Left colon (tissue), 1 donor: ENCODE measurements around a stretch of chr6.

- PRO-cap: no peak
These were observed 74.4 kb downstream of the BTBD9 start for GRCh38 chr6:38565255-38565749.

DNA sequence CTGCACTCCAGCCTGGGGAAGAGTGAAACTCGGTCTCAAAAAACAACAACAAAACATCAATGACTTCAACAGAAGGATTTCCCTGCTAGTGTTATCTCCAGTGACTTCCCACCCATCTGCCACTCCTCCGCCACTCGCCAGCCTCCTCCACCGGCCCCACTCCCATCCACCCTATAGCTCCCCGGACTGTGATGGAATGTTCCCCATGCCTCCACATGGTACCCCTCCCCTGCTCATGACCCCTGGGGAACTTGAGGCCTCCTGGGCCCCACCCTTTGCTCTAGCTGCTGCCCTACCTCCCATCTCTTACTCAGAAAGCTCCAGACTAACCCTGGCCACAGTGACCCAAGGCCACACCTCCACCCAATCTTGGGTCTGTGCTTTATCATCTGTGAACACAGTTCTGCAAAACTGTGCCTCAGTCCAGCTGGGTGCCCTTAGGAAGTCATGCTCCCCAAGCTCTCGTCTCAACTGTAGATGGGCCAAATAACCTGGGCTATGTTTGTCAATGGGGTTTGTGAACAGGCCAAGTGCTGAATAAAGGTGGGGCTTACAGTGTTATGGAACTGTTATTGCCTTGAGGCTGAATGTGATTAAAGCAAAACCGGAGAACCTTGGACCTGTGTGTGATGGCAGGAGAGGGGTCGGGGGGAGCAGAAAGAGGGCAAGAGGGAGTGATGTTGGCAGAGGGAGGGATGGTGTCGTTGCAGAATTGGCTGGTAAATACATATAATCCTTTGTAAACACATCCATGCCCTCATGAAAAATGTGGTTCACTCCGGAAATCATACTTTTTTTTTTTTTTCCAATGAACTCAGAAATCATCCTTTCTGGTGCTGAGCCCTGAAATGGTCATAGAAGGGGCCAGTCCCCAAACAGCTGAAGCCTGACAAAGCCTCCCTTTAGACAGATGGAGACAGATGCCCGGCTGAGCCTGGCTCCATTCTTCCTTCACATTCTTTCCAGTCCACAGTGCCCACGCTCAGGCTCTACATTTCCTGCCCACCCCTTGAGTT, 41.6 kb downstream of the KCNK5 start:
- PRO-cap: bidirectional peak, plus-strand start at position 421 of the sequence, minus-strand start at position 118 of the sequence

- PRO-cap: no peak
These were observed 7.3 kb downstream of the KCNK5 start for GRCh38 chr6:39221595-39222787.

GRCh38 chr6:39343005-39343670, 20.6 kb upstream of the KCNK16 start:
- PRO-cap: no peak

GRCh38 chr6:39887373-39888433, 46.6 kb downstream of the MOCS1 start:
- PRO-cap: bidirectional peak, plus-strand start at chr6:39888034, minus-strand start at chr6:39887775

DNA sequence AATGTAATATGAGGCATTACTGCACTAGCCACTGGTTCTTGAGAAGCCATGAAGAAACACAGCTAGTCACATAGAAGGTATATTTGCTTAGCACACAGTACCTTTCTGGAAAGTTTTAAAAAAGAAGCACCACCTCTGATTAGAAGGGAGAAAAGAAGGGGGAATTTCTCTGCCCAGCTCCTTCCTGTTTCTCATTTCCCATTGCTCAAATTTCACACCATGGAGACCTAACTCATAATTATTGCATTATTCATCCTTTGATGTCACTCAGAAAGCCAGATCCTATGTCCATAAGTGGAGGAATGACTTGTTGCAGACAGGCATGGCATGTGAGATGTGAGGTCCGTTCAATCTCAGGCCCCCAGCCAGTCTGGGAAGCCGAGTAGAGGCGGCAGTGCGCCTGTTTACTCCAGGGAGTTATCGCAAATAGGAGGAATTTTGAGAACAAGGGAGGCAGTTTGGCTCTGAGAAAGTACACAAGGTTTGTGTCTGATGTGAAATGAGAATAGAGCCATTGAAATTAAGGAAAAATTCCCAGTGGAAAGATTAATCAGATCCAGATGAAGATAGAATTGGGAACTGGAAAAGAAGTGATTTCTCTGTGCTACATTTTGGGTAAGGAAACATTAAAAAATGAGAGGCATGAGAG, 26.9 kb upstream of the MOCS1 start:
- PRO-cap: no peak

GRCh38 chr6:40276174-40276575, 311.0 kb downstream of the LRFN2 start:
- PRO-cap: no peak

DNA sequence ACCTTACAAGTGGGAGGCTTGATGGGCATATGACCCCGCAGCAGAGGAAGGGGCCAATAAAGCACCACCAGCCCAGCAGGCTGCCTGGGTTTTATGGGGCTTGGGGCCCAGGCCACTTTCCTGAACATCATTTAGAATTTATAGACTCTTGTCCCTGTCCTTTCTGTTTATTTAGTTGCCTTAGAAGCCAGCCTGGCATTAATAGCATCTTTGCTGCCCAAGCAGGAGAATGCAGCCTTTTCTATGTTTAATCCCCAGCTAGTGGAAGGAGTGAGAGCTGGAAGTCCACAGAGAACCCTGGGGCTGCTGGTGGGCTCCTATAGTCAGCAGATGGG, 14.7 kb downstream of the LRFN2 start:
- PRO-cap: no peak

GRCh38 chr6:40755313-40755640, 168.1 kb upstream of the LRFN2 start:
- PRO-cap: no peak

DNA sequence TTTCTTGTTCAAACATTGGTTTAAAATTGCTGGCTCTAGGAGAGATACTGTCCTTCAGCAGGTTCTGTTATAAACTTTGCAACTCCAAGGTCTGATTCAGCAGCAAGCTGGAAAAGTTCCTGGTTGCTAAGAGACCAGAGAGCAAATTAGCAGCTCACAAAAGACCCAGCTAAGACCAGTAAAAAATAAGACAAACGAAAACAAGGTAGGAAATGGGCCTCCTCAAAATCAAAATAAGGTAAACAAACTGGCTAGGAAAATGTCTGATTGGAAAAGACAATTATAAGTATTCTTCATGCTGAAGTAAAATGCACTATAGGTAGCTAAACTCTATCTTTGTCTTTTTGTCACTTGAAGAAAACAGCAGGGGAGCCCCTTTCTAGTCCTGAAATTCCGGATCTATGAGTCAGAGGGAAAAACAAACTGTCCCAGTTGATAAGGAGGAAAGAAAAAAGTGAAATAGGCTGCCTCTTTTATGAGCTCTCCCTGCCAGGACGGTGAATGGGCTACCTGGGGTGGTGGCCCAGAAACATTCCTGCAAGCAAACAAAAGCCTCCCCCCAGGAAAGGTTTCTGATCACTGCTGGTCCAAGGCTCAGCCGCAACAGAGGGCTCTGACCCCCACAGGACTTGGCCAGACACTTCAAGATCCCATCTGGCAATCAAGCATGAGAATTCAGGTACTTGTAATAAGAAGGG, 41.6 kb downstream of the UNC5CL start:
- PRO-cap: no peak

GRCh38 chr6:41051771-41052400, 1.1 kb upstream of the APOBEC2 start:
- PRO-cap: no peak

GRCh38 chr6:41074789-41075092, 2.0 kb downstream of the NFYA start:
- PRO-cap: no peak

GRCh38 chr6:41101615-41102620, 29.1 kb downstream of the NFYA start:
- PRO-cap: no peak

DNA sequence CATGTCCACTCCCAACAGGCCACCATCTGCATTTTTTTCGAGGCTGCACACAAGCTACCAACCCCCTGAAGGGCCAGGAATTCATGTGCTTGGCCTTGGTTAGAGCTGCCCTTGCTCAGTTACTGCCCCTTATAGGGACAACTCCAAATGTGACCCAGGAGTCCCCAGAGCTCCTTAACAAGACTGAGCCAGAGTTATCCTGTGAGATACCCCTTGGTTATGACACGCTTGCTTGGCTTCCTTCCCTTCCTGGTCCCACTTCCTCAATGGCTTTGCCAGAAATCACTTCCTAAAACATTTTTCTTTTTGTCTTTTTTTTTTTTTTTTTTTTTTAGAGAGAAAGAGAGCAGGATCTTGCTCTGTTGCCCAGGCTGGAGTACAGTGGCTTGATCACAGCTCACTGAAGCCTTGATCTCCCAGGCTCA, 8.9 kb downstream of the TREM1 start:
- PRO-cap: no peak

- PRO-cap: no peak
These were observed 806 bp downstream of the TREM1 start for GRCh38 chr6:41285497-41286254.

- PRO-cap: no peak
These were observed 19.4 kb downstream of the FOXP4 start for GRCh38 chr6:41565622-41565980.

GRCh38 chr6:41586977-41587695, 41.0 kb downstream of the FOXP4 start:
- PRO-cap: no peak

- PRO-cap: no peak
These were observed 43.8 kb upstream of the MDFI start for GRCh38 chr6:41594056-41595357.

DNA sequence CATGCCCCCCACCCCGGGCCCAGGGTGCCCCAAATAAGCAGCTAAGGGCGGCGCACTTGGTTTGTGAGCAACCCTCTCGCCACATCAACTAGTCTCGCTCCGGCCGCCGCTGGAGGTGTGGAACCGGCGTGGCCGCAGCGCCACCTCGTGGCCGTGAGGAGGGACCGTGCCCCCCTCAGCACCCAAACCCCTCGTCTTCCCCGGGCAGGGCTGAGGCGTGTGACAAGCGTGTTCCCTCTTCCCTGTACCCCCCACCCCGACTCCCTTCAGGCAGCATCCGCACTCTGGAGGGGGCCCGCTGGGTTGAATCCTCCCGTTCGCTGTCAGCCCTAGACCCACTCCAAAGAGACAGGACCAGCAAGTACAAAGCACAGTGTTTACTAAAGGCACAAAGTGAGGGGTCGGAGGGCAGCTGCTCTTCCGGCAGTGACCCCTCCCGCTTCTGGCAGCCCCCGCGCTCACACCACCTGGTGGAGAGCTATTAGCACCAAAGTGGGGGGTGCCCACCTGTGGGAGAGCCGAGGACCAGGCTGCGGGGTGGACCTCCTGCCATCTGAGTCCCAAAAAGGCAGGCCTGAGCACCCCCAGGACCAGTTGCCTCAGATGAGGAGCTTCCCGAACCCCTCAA, 45.5 kb downstream of the MDFI start:
- PRO-cap: unidirectional peak, minus-strand start at position 90 of the sequence

DNA sequence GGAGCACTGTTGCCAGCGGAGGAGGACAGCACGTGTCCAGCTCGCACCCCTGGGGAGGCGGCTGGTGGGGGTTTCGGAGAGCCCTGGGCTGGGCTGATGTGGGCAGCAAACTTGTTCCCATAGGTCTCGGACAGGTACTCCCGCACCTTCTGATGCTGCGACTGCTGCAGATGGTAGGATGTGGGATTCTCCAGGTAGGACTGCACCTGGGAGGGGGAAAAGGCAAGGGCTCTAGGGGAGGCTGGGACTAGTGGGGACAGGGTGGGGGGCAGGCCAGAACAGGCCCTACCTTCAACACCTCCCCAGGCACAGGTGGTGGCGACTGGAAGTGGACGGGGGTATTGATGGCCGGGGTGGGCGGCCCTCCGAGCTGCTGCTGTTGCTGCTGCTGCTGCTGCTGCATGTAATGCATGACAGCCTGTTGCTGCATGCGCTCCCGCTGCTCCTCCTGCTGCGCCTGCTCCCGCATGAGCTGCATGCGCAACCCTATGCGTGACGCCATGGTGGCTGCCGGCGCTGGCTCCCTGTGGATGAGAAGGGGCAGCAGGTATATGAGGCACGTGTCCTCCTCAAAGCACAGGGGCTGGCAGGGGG, 44.6 kb downstream of the TFEB start:
- PRO-cap: no peak